ENCODE measurements around the genes NDUFAF1 and STARD9.

DNA sequence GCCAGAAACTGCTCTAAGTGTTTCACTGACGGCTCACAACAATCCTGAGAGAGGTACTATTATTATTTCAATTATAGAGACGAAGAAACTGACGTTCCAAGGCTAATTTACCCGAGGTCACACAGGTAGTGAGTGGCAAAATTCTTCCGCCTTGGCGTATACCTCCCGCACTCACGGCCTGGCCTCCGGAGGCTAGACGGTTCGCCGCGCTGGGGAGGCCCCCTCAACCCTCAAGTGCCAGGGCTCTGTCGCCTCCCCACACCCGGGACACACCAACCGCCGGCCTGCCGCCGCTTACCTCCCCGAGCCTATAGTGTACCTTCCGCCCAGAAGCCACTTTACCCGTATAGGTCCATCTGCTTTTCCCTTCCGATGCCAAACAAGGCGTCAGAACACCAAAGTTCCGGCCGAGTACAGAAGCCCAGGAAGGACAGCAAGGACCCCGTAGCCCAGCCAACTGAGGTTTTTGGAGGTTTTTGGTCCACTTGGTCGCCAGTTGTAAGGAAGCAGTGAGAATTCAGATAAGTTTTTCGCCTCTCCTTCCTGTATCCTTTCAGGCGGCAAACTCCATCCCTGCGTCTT is at the start of gene NDUFAF1:
NDUFAF1 (minus strand) TSS at position 348 of the 582 bp plus-strand sequence.
- PRO-cap, result unidirectional peak, minus-strand start at position 312 of the sequence

- PRO-cap, result no peak
Observed at GRCh38 chr15:41417532-41417887, 615 bp downstream of the RTF1 start.

DNA sequence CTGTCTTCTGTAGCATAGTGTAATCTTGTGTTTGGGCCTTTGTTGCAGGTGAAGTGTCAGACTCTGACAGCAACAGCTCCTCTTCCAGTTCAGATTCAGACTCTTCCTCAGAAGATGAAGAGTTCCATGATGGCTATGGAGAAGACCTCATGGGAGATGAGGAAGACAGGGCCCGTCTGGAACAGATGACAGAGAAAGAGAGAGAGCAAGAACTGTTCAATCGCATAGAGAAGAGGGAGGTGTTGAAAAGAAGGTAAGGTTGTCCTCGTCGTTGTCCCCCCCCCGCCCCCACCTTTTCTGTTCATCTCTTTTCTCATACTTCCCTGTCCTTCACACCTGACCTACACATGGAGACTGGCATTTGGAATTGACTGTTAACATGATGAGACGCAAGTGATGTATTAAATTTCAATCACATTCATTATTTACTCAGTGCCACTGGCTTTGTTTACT is 36.0 kb upstream of the ITPKA start:
- PRO-cap, result no peak

DNA sequence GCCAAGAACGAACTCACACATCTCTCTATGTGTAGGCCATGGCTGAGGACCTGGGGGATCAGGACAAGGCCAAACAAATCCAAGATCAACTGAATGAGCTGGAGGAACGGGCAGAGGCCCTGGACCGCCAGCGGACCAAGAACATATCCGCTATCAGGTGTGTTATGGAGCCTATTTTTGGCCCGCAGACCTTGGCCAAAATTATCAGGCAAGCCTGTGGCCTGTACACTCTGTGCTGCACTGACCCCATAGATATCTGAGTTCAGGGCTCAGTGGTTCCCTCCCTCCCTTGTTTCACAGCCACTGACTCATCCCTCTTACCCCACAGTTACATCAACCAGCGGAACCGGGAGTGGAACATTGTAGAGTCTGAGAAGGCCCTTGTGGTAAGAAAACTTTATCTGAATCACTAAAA is 16.5 kb upstream of the ITPKA start:
- PRO-cap, result no peak

GRCh38 chr15:41559418-41559796 is 395 bp downstream of the TYRO3 start:
- PRO-cap, result no peak

- PRO-cap, result bidirectional peak, plus-strand start at chr15:41621533, minus-strand start at chr15:41621405
Observed at GRCh38 chr15:41620927-41621740, 62.1 kb downstream of the TYRO3 start.

GRCh38 chr15:41660231-41661353 is 101.6 kb downstream of the TYRO3 start:
- PRO-cap, result bidirectional peak, plus-strand start at chr15:41660492, minus-strand start at chr15:41660350; bidirectional peak, plus-strand start at chr15:41660798, minus-strand start at chr15:41660752

- PRO-cap, result no peak
Observed at GRCh38 chr15:41712960-41713474, 61.3 kb upstream of the MAPKBP1 start.

DNA sequence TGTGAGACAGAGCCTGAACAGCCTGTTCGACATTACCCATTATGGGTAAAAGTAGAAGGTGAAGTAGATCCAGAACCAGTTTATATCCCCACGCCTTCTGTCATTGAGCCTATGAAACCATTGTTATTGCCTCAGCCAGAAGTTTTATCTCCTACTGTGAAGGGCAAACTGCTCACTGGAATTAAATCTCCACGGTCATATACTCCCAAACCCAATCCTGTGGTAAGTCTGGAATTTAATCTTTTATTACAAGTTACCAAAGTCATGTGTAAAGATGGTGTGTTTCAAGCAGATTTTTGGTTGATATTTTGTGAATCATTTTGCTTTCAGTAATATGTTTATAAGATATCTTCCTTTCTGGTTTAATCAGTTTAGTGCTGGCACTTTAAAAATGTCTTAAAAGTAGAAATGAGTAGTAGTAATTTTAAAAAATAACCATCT is 47.1 kb upstream of the MAPKBP1 start:
- PRO-cap, result no peak

DNA sequence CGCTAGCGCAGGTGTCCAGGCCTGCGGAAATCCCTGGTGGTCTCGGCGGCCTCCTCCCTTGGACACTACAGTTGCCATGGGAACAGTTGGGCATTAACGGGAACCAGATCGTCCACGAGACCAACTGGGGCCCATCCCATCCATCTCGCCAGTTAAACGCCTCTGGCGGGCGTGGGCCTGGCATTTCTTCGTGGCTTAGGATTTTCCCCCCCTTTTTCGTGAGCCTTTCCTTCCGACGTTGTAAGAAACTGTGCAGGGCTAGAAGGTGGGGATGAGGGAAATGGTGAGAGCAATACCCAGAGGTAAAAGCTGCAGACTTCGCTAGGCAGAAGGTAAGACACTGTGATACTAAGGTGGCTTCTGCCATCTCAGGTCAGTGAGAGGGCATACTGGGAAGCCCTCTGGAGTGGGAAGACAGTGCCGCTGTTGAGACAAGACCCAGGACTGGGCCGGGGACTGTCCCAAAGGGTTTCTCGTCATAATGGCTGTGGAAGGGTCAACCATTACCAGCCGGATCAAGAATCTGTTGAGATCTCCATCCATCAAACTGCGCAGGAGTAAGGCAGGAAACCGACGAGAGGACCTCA is 604 bp downstream of the MAPKBP1 start:
- PRO-cap, result no peak

- PRO-cap, result no peak
Observed at GRCh38 chr15:41892540-41893078, 1.2 kb downstream of the SPTBN5 start.

GRCh38 chr15:41916241-41917134 is 22.6 kb upstream of the SPTBN5 start:
- PRO-cap, result no peak

DNA sequence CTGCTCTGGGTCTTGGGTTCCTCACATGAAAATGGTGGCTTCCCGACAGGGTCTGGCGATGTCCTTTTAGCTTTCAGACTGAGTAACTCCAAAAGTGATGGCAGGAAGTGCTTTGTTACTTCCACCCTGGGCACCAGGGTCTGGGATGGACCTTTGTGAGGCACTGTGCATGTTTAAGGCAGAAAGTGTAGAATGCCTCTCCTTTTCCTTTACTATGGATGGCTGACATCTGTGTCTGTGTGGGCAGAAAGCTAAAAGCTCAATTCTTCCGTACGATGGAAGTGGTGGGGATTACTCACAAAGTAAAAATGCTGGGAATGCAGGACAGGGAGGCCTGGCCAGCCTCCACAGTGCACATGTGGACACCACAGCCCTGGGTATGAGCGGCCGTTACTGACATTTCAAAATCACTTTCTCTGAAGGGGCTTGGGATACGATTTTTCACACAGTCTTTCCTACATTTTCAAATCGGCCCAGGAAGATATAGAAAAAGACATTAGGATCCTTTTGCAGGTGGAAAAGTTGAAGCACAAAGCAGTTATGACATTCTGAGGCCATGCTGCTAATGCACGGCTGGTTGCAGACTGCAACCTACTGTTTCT is 28.1 kb downstream of the EHD4 start:
- PRO-cap, result no peak

DNA sequence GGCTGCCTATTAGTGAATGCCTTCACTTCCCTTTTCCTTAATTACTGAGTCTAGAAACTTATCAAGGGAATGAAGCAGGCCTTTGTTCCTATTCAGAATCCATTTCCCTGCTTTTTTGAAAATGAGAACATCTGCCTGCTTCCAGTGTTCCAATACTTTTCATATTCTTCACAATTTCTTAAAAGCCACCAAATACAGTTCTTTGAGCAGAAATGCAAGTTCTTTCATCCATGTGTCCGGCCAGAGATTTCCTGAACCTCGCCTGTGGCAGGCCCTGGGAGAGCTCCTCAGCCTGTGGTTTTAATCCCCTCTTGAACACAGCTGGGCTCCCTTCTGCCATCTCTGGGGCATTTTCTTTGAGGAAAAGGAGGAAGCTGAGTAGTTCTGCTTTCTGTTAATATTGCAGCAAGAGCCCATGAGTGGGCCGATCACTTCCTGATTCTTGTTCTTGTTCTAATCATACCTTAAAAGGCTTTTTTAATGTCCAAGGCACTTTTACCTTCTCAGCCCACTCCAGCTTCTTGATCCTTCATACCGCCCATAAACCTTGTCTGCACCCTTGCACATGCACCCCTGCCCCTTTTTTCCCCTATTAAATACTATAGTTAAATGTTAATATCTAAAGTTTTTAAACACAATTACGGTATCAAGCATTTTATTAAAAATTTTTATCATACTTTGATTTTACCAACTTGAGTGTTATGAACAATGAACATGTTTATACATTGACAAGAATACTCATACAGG is 4.5 kb downstream of the EHD4 start:
- PRO-cap, result no peak

DNA sequence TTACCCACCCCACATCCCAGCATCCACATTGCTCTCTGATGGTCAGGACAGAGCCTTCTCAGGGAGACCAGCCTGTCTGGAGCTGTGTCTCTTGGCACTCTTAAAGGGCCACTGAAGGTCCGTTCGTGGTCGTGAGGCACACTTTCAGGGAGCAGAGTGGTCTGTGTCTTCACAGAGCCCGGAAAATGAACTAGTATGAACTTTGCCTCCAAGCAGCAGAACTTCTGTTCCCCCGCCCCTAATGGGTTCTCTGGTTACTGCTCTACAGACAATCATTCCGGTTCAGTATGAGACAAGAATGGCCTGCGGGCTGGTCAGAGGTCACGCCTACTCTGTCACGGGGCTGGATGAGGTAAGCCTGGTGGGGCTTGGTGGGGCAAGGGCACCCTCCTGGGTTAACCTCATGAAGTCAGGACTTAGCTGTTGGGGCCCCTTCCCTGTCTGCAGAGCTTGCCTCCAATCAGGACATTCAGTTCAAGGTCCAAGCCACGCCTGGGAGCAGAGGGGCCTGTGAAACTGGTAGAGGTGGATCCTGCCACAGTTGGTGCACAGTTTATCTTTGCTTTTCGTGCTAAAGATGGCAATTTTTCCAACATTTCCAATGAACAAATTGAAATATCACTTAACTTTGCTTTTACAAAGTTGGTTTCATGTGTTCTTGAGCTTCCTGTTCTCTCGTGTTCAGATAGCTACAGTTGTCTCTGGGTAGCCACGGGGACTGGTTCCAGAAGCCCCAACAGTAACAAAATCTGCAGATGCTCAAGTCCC is 33.3 kb downstream of the CAPN3 start:
- PRO-cap, result no peak

- PRO-cap, result no peak
Observed at GRCh38 chr15:42401987-42403141, 43.1 kb downstream of the CAPN3 start.

- PRO-cap, result no peak
Observed at GRCh38 chr15:42510899-42511473, 15.6 kb downstream of the SNAP23 start.

DNA sequence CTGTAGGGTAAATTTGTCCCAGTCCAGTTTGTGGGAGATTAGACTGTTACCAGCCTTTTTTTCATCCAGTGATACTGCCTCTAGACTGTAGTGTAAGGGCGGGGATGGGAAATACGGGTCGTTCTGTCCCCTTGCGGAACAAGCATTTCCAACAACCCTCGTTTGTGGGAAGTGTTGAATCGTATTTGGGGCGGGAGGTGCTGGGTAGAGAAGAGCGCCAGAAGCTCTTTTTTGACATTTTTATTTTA is 476 bp downstream of the HAUS2 start:
- PRO-cap, result no peak

DNA sequence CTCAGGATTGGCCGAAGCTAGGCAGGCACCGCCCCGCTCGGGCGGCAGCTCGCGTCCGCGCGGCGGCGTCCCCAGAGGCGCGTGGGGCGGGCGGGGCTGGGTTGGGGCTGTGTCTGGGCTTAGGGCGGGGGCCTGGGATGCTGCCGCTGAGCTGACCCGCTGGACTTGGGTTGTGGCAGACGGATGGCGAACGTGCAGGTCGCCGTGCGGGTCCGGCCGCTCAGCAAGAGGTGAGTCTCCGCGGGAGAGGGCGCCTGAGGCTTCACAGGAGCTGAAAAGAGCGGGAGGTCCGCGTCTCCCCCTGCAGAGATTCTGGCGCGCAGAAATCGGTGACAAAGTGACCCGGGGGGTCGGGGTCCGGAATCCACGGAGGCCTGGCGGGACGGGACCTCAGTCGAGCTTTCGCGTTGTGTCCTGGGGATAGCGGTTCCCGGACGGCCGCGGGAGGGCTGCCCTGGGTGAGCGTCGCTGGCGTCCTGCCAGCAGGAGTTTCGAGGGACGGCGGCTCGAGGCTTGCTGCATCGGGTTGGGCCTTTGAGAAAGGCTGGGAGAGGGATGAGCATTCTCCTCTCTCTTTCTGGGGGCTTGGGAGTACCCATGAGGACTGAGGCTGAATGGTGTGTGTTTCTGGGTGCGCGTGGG is at the start of gene STARD9:
STARD9 (plus strand) TSS at position 74 of the 642 bp plus-strand sequence.
- PRO-cap, result bidirectional peak, plus-strand start at position 74 of the sequence, minus-strand start outside the sequence; unidirectional peak, plus-strand start at position 485 of the sequence; unidirectional peak, plus-strand start at position 537 of the sequence

- PRO-cap, result no peak
Observed at GRCh38 chr15:42726120-42726856, 10.6 kb downstream of the CDAN1 start.